A375 (cell line): ENCODE data around the gene CRACDL.

GRCh38 chr2:96896163-96896668, 26.3 kb upstream of the SEMA4C start:
- RAMPAGE, long total RNA = no peak

GRCh38 chr2:96916103-96916797, 46.4 kb upstream of the SEMA4C start:
- RAMPAGE, long total RNA = no peak

- RAMPAGE, long total RNA = no peak
Measured at GRCh38 chr2:96952051-96952586, 34.3 kb downstream of the FAM178B start.

DNA sequence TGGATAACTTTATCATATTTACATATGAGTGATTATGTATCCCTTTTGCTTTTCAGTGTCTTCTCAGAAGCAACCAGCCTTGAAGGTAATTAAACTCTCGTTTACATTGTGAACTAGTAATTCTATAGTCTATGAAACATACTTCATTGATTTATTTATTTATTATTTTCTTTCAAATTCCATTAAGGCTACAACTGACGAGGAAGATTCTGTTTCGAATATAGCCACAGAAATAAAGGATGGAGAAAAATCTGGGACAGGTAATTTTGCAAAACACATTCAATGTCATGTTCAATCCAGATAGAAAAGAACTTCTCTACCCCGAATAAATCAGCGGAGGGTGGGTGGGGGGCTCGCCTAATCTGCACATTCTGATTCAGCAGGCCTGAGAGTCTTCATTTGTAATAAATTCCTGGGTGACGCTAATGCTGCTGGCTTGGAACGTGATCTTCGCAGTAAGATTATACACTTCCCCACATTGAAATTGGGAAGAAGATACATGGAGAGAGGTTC, 76.1 kb downstream of the ANKRD36 start:
- RAMPAGE, long total RNA = no peak

- RAMPAGE, long total RNA = no peak
Measured at GRCh38 chr2:97202027-97202744, 89.2 kb downstream of the ANKRD36 start.

DNA sequence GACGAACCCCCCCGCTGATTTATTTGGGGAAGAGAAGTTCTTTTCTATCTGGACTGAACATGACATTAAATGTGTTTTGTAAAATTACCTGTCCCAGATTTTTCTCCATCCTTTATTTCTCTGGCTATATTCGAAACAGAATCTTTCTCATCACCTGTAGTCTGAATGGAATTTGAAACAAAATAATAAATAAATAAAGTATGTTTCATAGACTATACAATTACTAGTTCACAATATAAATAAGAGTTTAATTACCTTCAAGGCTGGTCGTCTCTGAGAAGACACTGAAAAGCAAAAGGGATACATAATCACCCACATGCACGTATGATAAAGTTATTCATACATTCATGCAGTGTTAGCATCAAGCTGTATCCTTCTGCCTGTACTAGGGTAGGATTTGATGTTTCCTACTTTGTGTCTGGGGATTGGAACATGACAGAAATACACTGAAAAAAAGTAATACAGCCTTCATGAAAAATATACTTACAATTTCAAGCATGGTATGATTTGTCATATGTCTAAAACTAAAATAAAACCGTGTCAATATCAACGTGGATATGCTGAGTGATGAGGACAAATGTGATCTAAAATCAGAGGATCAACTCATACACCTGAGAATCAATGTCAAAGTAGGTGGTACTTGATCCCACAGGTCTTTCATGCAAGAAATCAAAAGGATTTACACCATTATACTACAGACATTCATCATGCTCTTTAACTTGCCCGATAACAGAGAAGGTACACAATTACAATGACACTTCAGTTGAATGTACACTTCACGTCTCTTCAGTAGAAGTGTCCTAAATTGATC, 49.5 kb downstream of the ANKRD36B start:
- RAMPAGE, long total RNA = no peak

DNA sequence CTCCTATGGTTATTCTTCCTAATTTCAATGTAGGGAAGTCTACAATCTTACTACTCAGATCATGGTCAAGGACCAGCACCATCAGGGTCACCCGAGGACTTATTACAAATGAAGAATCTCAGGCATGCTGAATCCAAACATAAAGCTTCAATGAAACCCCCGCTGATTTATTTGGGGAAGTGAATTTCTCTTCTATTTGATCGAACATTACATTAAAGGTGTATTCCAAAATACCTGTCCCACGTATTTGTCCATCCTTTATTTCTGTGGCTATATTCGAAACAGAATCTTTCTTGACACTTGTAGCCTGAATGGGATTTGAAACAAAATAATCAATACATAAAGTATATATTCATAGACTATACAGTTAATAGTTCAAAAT, 48.0 kb downstream of the ANKRD36B start:
- RAMPAGE, long total RNA = no peak

DNA sequence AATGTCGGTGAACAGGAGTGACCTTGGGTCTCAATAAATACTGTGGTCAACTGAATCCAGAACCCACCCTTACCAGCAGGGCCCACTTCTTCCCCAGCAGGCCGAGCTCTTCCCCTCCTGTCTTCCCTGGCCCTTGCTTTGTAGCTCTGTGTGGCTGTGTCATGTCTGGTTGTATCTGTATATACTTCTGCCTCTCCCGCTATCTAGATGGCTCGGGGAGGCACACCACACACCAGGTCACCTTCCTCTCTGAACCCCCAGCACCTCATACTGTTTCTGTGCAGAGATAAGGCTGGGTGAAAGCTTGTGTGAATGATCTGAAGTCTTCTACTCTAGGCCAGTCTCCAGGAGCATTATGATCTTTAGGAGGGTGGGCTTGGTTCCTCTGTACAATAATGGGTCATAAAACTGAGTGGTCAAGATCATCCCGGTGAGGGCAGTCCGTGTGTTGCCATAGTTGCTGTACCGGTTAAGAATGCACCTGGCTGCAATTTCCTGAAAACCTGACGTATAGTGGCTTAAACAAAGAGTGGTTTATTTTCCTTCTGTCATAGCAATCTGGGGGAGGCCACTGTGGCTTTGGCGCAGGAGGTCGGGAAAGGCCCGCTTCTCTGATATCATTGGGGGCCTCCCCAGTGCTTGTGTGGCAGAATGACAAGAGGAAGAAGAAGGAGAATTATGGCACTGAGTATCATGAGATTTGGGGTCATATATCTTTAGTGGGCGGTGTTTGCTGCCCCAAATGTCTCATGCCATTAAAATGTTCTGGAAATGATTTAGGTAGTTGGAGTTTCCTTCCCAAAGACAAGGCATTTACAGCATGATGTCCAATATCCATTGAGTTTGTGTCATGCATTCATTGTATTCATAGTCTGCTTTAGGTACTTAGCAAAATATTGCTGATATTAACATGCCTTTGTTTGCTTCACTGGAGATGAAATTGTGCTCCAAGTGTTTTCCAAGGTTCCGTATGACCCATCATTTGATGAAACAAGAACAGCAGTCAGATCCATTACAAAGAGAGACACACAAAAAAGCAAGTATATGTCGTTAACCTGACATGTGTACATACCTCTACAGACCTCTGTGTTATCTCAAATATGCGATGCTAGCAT, 4.4 kb downstream of the C2orf92 start:
- RAMPAGE, long total RNA = no peak

GRCh38 chr2:97786906-97787822, 73.8 kb downstream of the ZAP70 start:
- RAMPAGE, long total RNA = no peak

- RAMPAGE, long total RNA = no peak
Measured at GRCh38 chr2:97887094-97887489, 108.7 kb downstream of the TMEM131 start.

GRCh38 chr2:98162466-98163307, 75.7 kb downstream of the VWA3B start:
- RAMPAGE, long total RNA = no peak

GRCh38 chr2:98472741-98473531, 28.3 kb downstream of the INPP4A start:
- RAMPAGE, long total RNA = no peak

DNA sequence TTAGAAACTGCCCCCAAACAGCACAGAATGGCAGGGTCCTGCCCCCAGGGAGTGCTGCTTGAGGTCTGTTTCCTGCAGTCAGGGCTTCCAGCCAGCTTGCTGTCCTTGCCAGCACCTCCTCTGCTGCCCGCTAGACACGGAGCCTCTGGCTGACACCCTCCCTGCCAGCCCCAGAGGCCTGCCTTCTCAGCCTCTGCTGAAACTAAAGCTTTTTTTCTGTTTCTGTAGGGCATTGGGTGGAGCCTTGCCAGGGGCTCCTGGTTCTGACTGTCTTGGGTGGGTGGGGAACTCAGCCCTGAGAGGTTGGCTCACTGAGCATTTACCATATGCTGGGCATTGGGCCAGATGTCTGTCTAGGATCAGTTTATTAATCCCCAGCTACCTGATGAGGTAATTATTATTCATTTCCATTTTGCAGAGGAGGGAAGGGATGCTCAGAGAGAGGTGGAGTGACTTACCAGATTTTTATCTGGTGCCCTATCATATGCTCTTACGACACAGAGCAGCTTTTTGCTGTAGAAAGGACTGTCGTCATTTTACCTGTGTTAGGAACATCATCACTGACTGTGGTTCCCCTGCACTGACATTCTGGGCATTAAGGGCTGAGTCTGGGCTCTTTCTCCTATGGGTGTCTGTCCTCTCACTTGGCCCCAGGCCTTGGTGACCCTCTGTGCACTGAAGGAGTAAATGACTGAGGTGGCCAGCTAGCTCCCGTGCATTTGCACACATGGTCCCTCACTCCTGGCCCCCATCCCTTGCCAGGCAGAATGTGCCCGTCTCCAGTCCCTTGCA, 35.5 kb downstream of the INPP4A start:
- RAMPAGE, long total RNA = no peak

DNA sequence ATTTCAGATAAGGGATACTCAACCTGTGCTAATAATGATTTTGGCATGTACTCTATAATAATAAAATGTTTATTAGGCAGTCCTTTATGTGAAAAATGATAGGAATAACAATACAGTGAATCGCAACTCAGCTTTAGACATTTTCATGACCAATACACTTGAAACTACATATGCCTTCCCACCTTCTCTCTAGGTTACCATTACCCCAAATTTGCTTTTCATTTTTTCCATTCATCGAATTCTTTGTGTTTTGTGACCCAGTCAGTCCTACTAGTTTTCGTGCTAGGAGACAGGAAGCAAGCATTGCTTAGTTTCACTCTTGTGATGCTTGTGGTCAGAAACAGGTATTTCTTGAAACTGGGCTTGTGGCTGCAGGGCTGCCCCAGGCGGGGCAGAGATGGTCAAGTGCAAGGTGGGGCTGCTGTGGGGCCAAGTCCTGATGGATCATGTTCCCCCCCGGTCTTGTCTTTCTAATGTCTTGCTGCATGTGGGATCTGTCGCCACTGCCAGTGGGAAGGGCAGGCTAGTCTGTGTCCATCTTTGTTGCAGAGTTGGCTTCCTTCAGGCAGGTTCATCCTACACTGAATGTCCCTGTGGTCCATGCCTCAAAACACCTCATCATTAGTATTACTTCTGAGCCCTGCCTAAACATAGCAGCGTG, 38.5 kb downstream of the INPP4A start:
- RAMPAGE, long total RNA = no peak

DNA sequence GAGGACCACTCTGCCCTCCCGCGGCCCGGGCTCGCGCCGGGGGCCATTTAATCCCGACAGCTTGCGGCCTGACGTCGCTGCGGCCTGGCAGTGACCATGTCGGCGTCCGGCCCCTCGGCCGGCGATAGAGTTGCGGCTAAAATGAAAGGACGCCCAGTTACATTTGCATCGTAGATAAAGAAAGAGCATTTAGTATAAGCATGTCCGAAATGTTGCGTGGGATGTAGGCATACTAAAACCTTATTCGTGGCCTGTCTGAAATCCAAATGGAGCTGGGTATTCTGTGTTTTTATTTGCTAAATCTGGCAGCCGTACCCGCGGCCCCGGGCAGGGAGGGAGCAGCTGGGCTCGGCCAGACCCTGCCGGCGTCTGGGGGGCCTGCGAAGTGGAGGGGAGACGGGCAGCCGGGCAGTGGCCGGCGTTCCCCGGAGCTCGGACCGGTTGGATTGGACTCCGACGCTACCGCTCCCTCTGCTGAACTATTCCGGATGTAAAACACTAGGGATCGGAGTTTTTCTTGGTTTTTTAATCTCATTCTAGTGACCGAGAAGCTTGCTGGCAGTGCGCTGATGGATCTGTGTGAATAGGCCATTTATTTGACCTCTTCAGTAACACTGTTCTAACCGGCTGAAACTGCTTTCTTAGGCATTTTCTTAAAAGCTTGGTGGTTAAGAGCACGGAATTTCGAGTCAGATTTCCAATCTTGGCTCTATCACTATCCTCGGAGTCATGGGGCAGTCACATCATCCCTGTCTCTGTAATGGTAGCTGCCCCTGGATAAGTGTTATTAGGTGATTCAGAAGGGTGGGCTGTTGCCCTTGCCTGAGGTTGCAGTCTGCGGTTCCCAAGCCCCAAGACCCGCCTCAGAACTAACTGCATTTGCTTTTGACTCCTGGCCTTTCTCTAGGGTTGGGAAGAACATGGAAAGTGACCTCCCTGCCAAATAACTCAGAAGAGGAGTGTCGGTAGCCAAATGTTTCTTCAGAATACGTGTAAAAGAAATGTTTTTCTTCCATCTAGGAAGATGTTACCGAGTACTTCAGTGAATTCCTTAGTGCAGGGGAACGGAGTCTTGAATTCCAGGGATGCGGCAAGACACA, 697 bp downstream of the UNC50 start:
- RAMPAGE, long total RNA = no peak

DNA sequence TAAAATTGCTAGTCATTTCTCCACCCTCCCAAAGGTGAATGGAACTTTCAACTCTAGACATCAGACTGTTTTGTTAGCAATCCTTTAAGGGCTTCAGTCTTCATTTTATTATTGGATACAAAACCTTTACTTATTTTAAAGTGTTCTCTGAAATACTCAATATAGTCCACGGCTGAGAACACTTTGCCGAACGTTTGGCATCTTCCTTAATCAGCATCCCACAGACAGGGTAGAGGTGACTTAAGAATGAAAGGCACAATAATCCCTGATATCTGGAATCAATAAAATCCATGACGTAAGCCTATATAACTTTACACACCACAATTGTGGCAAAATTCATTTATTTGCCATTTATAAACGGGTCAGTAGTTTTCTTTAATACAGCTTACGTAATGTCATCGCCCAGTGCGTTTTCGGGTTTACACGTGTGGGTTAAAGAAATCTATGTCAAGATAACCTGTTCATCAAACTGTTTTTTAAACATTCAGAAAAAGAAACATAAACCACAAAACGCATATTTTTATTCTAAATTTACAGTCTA, 1.3 kb downstream of the MGAT4A start:
- RAMPAGE, long total RNA = no peak

DNA sequence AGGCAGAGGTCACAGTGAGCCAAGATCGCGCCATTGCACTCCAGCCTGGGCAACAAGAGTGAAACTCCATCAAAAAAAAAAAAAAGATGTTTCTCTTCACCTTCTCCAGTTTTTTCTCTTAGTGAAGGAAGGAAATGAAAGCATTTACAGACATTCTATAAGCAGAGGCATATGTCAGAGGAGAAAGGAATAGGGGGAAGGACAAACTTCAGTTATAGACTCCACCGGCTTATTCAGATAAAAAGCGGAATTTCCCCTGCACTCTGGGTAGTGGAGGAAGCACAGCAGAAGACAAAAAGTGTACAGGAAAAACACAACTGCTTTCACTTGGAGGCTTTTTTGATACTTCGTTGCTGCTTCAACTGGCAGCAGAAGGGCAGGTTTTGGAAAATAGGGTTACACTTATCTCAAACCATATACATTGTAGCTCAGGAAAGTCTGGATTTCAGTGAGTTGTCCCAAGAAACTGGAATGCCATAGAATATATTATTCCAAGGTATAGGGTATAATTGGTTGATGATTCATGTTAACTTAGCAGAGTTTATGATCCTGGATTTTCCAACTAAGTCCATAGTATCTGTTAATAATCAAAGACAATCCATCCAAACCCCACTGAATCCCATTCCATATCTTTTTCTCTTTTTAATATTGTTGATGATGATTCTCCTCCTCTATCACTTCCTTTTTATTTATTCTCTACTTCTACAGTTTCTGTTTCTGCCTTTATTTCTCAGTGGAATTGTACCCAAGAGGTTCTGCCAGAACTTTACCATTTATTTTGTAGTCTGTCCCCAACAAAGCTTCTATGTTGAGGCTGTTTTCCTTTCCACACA, 3.4 kb upstream of the MGAT4A start:
- RAMPAGE, long total RNA = no peak

GRCh38 chr2:98766240-98766597, 35.3 kb upstream of the MGAT4A start:
- RAMPAGE, long total RNA = no peak

DNA sequence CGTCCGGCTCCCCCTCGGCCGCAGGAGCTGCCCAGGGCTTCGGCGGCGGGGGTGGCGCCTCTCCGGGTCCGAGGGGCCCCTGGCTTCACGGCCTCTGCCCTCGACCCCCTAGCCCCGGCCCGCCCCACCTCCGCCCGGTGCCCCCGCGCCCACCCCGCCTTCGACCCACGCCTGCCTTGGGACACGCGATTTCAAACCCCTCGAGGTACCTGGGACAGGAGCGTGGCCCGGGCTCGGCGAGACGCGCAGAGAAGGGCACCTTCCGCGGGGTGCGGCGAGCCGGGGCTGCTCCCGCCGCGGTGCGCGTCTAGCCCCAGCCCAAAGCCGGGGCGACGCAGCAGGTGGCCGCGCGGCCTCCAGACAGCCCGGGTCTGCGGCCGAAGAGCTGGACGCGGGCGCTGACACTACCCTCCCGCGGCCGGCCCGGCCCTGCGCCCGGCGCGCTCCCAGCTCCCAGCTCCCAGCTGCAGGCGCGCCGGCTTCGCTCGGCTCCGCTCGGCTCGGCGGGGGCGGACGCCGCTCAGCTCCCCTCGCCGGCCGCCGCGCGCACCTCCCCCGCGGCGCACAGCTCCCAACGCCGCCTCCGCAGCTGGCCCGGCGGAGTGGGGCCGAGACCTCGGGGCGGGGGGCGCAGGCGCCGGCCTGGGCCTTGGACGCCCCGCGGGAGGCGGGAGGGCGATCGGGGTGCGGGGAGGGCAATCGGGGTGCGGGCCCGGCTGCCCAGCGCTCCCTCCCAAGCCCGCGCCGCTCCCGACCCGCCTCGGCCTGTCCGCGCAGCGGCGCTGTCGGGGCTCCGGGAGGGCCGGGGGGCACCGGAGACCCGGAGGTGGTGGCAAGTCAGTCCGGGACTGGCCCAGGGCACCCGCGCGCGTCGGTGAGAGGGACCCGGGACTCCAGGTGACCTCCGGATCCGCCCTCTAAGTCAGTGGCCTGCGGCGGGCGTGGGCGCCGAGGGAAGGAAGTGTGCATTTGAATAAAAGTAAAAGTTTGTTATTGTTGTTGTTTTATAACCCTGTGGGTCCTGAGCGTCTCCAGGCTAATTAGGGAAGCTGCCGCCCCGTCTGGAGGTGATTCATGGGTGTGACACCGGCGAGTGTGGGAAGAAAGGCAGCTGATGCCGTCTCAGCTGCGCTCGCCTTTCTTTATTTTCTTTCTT, at the start of gene CRACDL:
CRACDL (minus strand) TSS at position 497 of the 1,156 bp plus-strand sequence.
- RAMPAGE, long total RNA = no peak

DNA sequence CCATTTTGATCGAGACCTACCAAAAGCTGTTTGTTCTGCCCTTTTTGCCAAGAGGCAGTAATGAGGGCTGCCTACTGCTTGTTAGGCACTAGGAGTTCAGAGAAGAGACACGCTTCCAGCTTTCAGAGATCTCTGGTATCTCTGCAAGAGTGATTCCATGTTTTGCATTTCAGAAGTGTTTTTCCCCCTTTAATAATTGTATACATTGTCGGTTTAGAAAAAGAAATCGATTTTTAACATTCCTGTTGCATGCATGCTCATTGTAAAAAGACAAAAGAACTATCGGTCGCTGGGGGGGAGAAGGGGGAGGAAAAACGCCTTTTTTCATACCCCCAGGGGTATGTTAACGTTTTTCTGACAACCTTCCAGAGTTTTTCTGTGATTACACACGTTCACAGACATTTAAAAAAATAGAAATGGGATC, 756 bp downstream of the MRPL30 start:
- RAMPAGE, long total RNA = no peak